Hair follicular keratinocyte (primary cell): ENCODE measurements around a stretch of chr3.

DNA sequence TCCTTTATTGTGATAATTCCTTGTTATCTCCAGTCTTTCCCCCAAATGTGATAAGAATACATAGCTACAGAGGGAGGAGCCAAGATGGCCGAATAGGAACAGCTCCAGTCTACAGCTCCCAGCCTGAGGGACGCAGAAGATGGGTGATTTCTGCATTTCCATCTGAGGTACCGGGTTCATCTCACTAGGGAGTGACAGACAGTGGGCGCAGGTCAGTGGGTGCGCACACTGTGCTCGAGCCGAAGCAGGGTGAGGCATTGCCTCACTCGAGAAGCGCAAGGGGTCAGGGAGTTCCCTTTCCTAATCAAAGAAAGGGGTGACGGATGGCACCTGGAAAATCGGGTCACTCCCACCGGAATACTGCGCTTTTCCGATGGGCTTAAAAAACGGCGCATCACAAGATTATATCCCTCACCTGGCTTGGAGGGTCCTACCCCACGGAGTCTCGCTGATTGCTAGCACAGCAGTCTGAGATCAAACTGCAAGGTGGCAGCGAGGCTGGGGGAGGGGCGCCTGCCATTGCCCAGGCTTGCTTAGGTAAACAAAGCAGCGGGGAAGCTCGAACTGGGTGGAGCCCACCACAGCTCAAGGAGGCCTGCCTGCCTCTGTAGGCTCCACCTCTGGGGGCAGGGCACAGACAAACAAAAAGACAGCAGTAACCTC lies 91.0 kb upstream of the SATB1 start:
- RAMPAGE, long total RNA = no peak

- RAMPAGE, long total RNA = no peak
Measured at GRCh38 chr3:18725417-18726345, 300.5 kb upstream of the SATB1 start.

DNA sequence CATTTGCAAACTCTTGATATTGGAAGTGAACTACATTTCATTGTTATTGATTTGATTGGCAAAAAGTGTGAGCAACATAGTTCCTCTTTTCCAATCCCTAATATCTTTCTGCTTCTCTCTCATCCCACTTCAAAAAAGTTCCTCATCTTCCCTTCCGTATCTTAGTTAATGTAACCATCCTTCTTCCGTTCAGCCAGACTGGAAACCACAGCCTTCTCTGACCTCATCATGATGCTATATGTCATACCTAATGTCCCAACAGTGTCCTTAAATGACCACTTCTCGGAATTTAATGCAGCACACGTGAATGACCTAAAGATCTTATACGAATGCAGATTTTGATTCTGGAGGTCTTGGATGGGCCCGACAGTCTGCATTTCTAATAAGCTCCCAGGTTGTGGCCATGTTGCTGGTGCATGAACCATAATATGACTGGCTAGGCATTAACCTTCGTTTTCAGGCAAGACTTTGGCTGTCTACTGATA lies 320.4 kb upstream of the SATB1 start:
- RAMPAGE, long total RNA = no peak

GRCh38 chr3:19130912-19131221 lies 17.4 kb upstream of the KCNH8 start:
- RAMPAGE, long total RNA = no peak

GRCh38 chr3:19948725-19949411 lies 2.0 kb downstream of the RAB5A start:
- RAMPAGE, long total RNA = no peak

DNA sequence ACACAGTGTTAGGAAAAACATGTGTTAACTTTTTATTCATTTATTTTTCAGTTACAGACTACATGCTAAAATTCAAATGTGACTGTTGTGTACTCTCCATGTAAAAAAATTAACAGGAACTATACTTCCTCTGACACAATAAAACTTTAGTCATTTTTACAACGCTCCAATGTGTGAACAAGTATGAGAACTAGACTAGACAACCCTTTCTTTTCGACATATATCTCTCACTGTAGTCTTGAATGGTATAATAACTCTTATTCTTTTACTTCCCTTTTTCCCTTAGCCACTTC lies 587.7 kb upstream of the UBE2E2 start:
- RAMPAGE, long total RNA = no peak

GRCh38 chr3:22991555-22991754 lies 211.7 kb upstream of the UBE2E2 start:
- RAMPAGE, long total RNA = no peak

- RAMPAGE, long total RNA = no peak
Measured at GRCh38 chr3:23264566-23265283, 61.6 kb downstream of the UBE2E2 start.

DNA sequence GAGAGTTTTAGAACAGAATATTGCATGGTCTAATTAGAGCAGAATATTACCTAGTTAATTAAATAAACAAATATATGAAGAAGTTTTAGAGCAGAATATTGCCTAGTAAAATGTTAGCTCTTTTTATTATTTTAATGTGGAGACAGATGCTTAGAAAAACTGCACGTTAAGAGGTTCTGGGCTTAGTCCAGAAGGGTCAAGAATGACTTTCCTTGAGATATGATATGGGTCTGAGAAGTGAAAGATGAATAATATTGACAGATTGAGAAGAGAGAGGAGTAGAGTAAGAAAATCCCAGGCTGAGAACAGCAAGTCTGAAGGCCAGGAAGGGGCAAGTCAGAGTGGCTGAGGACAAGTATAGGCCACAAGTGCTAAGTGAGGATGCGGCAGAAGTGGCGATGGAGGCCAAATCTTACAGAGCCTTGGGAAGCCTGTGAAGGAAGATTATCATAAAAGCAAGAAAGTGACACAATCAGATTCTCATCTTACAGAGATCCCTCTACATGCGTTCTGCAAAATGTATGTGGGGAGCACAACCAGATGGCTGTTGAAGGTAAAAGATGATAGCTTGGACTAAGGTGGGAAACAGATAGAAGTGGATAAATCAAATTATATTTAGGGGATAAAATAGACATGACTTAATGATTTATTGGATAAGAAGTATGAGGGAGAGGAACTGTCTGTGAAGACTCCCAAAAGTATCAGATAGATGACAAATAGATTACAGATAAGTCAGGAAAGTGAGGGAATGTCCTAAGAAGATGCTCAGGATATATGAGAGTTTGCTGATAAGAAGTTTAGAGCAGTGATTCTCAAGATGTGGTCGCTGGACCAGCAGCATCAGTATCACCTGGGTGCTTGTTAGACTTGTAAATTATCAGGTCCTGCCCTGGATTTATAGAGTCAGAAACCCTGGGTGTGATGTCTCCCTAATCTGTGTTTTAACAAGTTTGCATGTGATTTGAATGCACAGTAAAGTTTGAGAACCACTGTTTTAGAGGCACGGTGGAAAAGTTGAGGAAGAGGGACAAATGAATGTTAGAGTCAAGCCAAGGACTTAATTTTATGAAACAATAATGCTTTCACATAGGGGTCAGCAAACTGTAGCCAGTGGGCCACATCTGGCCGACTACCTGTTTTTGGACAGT lies 189.8 kb downstream of the UBE2E2 start:
- RAMPAGE, long total RNA = no peak

DNA sequence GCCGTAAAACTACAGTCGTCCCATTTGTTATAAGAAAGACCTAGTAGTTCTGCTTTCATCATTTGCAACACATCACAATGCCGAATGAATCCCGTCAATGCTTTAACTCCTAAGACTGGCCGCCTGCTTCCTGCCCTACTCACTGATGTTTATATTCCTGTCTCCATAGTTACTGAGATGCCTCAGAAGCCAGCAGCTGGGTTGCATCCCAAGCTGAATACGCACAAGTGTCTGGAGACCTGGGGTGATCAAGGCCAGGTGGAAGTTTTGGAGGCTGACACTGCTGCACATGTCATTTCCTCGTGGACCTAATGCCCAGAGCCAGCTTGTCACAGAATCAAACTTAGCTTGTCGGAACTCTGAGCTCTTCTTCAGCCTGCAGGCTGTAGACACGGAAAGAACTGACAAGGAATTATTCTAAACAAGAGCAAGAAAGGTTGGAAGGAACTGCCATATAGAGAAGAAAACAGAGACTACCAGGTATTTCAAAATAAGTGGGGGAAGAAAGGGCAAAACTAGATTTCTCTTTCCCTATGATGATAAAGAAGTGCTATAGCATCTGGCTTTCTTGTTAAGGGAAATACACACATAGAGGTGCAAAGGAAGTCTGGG lies 95.1 kb upstream of the UBE2E1 start:
- RAMPAGE, long total RNA = no peak

DNA sequence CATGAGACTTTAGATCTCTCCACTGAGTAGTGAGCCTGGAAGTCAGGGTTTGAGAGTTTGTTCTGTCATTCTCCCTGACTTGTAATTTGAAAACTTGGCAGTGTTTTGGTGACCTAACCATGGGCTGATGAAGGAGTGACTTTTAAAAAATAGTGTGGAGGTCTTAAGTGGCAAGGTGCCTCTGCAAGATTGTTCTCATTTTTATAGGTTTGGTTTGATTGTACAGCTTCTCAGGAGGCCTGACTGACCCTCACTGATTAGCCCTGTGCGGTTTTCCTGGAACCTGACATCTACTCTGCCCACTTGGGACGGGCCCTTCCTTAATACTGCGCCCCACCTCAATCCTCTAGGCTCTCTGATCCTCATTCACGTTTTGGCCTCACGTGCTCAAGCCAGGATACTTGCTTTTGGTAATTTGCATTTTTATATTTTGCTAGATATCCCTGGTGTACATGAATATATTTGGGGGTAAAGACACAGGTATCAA lies 2.8 kb downstream of the UBE2E1 start:
- RAMPAGE, long total RNA = no peak

DNA sequence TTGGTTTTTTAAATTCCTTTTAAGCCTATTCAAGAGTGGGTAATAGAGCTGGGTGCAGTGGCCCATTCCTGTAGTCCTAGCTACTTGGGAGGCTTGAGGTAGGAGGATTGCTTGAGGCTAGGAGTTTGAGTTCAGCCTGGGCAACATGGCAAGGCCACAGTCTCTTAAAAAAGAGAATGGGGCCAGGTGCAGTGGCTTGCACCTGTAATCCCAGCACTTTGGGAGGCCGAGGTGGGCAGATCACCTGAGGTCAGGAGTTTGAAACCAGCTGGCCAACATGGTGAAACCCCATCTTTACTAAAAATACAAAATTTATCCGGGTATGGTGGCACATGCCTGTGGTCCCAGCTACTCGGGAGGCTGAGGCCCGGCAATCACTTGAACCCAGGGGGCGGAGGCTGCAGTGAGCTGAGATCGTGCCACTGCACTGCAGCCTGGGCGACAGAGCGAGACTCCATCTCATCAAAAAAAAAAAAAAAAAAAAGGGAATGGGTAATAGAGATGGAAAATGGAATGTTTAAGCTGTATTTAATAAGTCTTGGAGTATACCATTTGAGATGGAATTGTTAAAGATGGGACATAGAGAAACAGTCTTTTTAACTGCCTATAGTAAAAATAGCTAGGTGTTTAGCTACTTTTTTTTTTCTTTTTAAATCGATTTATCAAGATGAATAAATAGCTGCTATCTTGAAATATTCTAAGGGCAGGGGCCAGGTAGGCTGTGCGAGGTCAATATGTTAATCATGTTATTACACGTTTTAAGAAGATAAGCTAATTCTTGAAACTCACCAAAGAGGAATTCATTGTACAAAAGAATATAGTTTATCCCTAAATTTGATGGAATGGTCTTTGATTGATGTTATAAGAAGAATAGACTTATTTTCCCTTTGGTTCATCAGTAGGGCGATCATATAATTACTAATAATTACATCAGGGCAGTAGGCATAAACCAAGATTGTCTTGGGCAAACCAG lies 40.8 kb downstream of the UBE2E1 start:
- RAMPAGE, long total RNA = no peak

DNA sequence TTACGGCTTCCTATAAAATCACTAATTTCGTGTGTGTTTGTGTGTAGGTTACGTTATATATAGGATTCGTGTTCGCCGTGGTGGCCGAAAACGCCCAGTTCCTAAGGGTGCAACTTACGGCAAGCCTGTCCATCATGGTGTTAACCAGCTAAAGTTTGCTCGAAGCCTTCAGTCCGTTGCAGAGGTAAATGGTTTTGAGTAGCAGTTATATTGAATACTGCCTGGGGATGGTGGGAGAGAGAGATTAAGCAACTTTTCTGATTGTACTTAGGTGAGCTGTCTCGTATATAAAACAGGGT lies 1.4 kb downstream of the RPL15 start:
- RAMPAGE, long total RNA = no peak

DNA sequence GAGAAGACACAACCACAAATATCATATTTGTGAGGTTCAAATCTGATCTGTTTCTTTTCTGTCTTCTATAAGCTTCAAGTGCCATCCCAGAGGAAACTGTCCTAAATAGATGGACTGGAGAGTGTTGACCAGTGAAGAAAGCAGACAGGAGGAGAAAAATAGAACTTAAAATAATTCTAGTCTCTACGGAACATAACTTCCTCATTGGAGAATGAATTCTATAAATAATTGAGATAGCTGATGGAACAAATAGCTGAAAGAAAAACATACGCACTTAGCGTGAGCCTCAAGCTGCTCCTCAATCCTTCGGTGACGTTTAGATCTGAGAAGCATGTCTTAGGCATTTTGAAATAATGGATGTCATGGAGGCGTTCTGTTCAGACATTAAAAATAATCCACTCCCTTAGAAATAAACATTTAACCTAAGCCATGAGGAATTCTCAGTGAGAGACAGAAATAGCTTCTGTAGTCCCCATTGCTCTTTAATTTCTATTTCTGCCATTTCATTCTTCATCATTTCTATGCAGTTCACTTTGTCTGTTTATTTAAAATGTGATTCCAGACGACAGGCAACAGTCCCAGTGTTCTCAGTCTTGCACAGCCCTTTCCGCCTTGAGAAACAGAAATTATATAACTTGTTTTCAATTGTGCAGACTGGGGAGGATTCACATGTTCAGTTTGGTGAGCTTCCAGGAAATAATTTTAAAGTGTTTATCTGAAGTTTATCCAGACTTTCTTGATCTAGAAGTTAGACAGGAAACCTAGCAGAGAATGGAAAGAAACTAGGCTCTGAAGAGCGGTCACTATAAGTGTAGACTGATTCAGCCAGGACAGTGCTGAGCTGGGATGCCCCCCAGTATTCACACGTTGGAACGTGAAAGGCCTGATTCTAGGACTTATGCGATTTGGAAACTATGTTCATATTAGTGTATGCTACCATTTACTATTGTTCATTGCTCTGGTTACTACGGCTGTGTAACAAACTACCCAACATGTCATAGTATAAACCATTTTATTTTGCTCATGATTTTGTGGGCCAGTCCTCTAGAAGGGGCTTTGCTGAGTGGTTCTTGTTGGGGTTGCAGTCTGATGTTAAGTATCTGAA lies 97.5 kb downstream of the NR1D2 start:
- RAMPAGE, long total RNA = no peak

GRCh38 chr3:24145856-24146283 lies 200.8 kb downstream of the NR1D2 start:
- RAMPAGE, long total RNA = no peak

GRCh38 chr3:24494193-24494559 lies 474 bp downstream of the THRB start:
- RAMPAGE, long total RNA = no peak

DNA sequence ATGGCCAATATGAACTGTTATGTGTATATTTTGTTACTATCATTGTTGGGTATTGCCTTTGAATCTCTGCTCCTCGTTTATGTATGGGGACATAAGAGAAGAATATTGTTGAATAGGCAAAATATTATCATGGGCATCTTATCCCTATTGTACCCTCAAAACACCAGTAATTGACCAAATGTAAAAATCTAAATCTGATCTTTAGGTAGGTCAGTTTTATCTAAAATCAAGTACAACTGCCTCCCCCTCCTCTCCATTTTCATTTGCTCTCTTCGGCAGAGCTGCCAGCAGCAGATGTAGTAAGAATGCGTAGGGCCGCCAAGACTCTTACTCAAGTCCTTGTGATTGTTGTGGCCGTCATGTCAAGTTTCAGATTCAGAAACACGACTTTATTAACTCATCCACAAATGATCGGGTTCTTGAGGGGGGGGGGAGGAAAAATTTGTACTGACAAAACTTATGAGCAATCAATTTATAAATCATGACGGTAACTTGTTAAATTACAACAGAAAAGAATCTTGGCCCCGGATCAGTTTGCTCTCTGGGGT lies 106.8 kb upstream of the THRB start:
- RAMPAGE, long total RNA = no peak

- RAMPAGE, long total RNA = no peak
Measured at GRCh38 chr3:25153129-25153482, 275.0 kb upstream of the RARB start.

- RAMPAGE, long total RNA = no peak
Measured at GRCh38 chr3:25474072-25474487, 46.0 kb downstream of the RARB start.

DNA sequence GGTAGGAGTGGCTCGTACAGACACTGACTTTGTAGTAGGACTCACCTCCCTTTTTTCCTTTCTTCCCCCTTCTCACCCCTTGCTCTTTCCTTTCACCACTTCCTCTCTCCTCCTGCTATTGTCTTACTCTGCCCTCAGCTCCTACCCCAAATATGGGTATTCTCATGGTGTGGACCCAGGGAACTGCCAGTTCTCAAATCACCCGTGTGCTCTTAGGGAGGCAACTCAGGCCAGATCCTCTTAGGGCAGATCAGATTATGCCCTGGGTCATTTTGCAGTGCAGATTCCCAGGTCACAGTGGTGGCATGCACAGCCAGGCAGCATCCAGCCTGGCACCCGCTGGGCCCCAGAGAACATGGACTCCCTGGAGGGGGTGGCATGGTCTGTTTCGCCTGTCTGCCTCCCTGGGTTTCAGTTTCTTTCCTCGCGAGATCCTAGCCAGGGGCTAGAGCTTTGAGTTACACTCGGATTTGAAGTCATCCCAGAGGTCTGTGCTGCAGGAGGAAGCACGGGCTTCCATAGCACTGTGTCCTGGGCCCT lies 96.2 kb downstream of the TOP2B start:
- RAMPAGE, long total RNA = no peak